GM19240 (cell line): ENCODE measurements around a stretch of chr2.

DNA sequence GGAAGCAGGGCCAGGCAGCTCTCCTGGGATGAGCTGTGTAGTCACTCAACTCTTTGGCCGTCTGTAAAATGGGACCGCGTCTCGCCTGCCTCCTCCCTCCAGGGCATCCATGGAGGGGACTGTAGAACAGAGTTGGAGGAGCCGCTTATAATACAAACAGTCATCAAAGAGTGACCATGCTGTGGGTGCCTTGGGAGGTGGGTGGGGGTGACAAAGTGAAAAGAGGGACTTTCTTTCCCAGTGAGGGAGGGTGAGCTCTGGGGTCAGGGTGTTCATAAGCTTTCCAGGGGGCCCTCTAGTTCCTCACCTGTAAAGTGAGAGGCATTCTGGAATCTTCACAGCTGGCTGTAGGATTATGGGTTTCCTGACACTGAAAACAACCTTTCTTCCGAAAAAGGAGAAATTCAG, 169.7 kb upstream of the HAAO start:
- RRBS, result no CpG with 5 or more reads among the region's 6 CpGs

- RRBS, result no CpG with 5 or more reads among the region's 19 CpGs
Observed at GRCh38 chr2:43005127-43006296, 213.1 kb upstream of the HAAO start.

- RRBS, result no CpG with 5 or more reads among the region's 7 CpGs
Observed at GRCh38 chr2:43073187-43073895, 153.1 kb downstream of the ZFP36L2 start.

DNA sequence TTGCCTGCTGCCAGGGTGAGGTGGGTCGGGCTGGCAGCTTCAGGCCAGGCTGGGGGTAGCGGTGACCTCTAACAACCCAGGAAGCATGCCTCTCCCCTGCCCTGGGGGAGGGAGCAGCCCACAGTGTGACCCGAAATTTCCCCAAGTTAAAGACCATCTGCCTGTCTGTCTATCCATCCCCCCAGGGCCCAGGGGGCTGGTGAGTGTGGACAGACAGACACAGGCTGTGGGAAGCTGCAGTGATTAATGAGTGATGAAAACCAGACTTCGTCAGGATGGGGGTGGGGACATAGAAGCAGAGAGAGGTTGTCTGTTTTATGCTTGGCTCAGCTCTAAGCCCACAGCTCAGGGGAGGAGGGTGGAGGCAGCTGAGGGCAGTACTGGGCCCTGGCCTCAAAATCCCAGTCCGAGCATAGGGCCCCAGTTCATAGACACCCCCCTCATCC, 144.0 kb downstream of the ZFP36L2 start:
- RRBS, result no CpG with 5 or more reads among the region's 5 CpGs

- RRBS, result 8% methylated on average over 2 of the region's 18 CpGs
Observed at GRCh38 chr2:43132296-43133225, 93.8 kb downstream of the ZFP36L2 start.

GRCh38 chr2:43134363-43134968, 91.9 kb downstream of the ZFP36L2 start:
- RRBS, result no CpG with 5 or more reads among the region's 20 CpGs

- RRBS, result no CpG with 5 or more reads among the region's 13 CpGs
Observed at GRCh38 chr2:43136643-43137468, 89.5 kb downstream of the ZFP36L2 start.

DNA sequence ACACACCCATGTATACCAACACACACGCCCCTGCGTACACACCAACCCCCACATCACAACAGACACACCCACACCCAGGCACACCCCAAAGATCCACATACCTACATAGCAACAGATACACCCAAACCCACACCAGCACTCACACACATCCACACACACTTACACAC, 7.3 kb downstream of the ZFP36L2 start:
- RRBS, result no CpG with 5 or more reads among the region's 2 CpGs

DNA sequence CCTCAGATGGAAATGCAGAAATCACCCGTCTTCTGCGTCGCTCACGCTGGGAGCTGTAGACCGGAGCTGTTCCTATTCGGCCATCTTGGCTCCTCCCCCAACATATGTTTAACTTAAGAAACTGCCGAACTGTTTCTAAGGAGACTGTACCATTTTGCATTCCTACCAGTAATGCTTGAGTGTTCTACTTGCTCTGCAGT, 9.9 kb downstream of the C1GALT1C1L start:
- RRBS, result no CpG with 5 or more reads among the region's 7 CpGs

DNA sequence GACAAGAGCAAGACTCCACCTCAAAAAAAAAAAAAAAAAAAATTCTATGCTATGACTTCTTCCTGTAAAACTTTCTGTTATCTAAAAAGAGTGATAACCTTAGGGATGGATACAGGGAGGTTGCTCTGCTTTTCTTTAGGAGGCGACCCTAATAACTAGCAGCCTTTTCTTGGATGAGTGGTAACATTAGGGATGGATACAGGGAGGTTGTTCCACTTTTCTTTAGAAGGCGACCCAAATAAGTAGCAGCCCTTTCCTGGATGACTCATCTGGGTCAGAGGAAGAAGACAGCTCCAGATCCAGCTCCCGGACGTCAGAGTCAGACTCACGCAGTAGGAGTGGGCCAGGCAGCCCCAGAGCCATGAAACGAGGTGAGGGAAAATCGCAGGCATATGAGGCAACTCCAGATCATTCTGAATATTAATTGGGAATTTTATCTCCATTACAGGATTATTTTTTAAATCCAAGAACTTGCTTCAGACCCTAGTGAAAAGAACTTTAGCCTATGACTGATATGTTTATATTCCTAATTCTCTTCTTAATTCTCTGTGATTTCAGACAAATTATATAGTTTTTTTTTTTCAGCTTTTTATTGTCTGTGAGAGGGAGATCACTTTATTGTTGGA, 31.1 kb upstream of the C1GALT1C1L start:
- RRBS, result no CpG with 5 or more reads among the region's 7 CpGs

DNA sequence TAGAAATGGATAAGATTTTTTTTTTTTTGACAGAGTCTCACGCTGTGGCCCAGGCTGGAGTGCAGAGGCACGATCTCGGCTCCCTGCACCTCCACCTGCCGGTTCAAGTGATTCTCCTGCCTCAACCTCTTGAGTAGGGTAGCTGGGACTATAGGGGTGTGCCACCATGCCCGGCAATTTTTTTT, 3.1 kb downstream of the ABCG8 start:
- RRBS, result no CpG with 5 or more reads among the region's 5 CpGs

GRCh38 chr2:43963385-43963972, 32.3 kb downstream of the LRPPRC start:
- RRBS, result no CpG with 5 or more reads among the region's 3 CpGs

DNA sequence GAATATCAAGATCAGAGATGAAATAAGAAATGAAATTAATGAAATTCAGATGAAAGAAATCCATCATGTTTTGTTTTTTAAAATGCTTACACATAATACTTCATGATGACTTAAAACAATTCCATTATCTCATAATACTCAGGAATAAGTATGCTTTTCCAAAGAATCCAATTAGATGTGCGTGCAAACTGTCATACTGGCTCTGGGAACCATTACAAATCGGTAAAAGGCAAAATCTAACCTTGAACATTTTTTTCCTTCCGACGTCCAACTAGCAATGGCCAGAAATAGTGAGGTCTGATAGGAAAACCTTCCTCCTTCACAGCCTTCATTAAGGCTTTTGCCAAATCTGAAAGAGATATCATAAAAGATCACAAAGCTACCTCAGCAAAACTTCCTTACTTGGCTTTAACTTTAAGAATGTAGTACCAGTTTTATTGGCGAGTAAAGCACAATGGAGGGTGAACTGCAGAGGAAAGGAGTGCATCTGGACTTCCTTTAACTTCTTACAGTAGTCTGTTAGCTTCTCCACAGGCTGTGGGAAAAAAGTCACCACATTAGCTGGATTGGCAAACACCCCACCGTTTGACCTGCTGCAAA, 22.3 kb downstream of the LRPPRC start:
- RRBS, result no CpG with 5 or more reads among the region's 6 CpGs

DNA sequence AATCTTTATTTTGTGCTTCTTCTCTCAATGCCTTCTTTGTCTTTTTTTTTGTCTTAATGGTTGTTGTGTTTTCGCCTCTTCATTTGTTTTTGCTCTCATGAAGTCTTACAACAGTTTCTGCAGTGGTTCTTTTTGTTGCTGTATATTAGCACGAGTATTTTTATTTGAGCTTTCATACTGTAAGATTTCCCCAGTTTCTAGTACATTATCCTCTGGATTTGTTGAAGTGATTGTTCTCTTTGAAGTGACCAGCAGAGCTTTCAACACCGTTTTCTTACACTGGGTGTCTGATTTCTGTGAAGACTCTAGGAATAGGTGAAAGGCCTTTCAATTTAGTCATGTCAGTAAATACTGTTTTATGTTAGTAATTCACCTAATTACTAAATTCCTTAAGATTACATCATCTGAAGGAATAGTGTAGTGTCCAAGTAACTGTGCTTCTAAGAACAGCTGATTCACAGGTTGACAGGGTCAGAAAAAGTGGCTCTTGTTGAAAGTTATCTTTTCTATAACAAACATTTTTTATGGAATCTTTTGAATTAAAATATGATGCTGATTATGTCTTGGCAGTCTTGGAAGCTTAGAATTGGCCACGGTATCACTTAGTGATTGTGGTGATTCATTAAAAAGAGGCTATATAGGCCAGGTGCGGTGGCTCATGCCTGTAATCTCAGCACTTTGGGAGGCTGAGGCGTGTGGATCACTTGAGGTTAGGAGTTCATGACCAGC, 2.4 kb downstream of the PPM1B start:
- RRBS, result no CpG with 5 or more reads among the region's 6 CpGs

- RRBS, result no CpG with 5 or more reads among the region's 2 CpGs
Observed at GRCh38 chr2:44348164-44348816, 13.0 kb downstream of the PREPL start.

GRCh38 chr2:44359495-44360455, 1.5 kb downstream of the PREPL start:
- RRBS, result no CpG with 5 or more reads among the region's 5 CpGs

- RRBS, result 7% methylated on average over 11 of the region's 73 CpGs
Observed at GRCh38 chr2:44938630-44939703, 2.5 kb upstream of the SIX3 start.

DNA sequence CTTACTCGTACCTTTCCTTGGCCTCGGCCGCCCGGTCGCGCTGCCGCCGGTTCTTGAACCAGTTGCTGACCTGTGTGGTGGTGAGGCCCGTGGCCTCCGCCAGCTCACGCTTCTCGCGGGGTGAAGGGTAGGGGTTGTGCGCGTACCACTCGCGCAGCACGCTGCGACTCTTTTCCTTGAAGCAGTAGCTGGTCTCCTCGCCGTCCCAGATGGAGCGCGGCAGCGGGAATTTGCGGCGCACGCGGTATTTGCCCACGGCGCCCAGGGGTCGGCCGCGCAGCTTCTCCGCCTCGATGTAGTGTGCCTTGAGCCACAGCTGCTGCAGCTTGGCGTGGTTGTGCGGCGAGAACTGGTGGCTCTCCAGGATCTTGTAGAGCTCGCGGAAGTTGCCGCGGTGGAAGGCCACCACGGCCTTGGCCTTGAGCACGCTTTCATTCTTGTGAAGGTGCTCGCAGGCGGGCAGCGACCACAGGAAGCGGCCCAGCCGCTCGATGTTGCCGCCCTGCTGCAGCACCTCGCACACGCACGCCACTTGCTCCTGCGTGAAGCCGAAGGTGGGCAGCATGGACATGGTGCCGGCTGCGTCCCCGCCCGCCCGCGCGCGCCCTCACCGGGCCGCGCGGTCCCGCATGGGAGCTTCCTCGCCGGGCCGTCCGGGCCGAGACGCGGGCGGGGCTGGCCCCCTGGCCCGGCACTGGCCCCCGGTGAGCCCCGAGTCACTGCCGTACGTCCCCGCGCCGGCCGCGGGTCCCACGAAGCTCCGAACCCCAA, 527 bp downstream of the SIX2 start:
- RRBS, result 4% methylated on average over 29 of the region's 89 CpGs

DNA sequence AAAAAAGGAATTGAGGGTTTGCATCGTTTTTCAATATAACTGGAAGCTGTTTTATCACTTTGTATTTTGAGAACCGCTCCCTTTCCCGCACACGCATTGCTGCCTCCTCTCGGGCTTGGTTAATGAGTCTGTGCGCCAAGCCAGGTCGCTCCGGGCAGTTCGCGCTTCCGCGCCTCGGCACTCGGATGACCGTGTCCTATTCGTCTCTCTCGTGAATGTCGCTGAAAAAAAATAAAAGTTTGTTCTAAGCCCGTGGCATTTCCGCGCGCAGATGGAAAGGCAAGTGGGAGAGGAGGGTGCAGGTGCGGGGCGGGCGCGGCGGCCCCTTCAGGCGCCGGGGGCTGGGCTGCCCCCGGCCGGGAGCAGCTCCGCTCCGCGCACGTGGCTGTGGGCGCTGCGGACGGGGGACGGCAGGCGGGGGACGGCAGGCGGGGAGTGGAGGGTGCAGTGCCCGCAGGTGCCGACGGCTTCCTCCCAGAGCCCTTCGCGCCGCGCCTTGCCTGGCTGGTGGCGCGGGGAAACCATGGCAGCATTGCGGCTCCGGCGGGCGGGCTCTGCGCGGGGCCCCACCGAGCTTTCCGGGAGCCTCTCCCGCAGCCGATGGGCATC, 159.5 kb upstream of the SIX2 start:
- RRBS, result 3% methylated on average over 9 of the region's 61 CpGs

- RRBS, result 14% methylated on average over 7 of the region's 31 CpGs
Observed at GRCh38 chr2:45170220-45170714, 161.0 kb upstream of the SIX2 start.